ENCODE measurements around a stretch of chr17.

GRCh38 chr17:68591500-68591915, 9.7 kb downstream of the FAM20A start:
- PRO-cap, result no peak

- PRO-cap, result unidirectional peak, plus-strand start at chr17:68600585
Observed at GRCh38 chr17:68599806-68600820, 1.1 kb downstream of the FAM20A start.

- PRO-cap, result bidirectional peak, plus-strand start at chr17:68602116, minus-strand start at chr17:68602090
Observed at GRCh38 chr17:68601590-68602492, 674 bp upstream of the FAM20A start.

GRCh38 chr17:68602851-68603777, 1.9 kb upstream of the FAM20A start:
- PRO-cap, result unidirectional peak, minus-strand start at chr17:68603165

GRCh38 chr17:68819397-68819895, 135.7 kb downstream of the ABCA8 start:
- PRO-cap, result no peak

- PRO-cap, result no peak
Observed at GRCh38 chr17:68954161-68954536, 1.0 kb downstream of the ABCA8 start.

DNA sequence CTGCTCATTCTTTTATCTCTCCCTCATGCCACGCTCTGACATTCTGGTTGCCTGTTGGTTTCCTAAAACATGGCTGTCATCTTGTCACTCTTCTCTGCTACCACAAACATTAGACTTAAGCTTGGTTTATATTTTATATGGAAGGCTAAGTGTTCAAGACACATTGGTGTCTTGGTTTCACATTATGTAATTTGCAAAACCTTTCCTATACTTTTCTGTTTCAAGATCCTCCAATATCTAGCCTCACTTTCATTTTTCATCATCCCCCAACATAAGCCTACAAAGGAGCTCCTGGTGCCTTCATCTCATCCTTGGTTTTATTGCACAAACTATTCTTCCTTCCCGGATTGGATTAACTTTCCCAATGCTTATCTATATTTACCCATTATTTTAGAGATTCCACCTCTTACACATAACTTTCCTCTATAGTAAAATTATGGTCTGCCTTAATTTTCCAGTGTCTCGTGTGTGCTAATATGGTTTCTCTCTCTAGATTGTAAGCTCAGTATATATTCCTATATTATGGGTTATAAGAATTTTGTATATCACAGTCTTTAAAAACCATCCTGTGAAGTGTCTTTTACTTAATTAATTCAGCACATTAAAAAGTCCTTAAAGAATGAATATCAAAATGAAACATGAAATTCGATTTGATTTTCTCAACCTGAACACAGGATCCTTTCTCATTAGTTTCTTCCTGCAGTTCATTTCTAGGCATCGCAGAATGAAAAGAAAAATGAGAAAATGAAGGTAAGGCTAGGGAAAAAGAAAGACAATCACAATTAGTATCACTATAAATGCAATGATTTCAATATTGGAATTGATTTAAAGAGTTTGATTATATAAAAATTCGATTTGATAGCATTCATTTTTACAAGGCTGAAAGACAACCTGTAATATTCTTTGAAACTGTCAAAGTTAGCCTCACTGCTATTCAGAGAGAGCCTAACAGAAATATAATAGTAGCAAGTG, 36.6 kb upstream of the ABCA8 start:
- PRO-cap, result no peak

- PRO-cap, result no peak
Observed at GRCh38 chr17:69003888-69004185, 48.6 kb upstream of the ABCA8 start.

GRCh38 chr17:69090824-69091374, 30.2 kb upstream of the ABCA9 start:
- PRO-cap, result no peak

- PRO-cap, result no peak
Observed at GRCh38 chr17:69486052-69486324, 71.5 kb downstream of the MAP2K6 start.

DNA sequence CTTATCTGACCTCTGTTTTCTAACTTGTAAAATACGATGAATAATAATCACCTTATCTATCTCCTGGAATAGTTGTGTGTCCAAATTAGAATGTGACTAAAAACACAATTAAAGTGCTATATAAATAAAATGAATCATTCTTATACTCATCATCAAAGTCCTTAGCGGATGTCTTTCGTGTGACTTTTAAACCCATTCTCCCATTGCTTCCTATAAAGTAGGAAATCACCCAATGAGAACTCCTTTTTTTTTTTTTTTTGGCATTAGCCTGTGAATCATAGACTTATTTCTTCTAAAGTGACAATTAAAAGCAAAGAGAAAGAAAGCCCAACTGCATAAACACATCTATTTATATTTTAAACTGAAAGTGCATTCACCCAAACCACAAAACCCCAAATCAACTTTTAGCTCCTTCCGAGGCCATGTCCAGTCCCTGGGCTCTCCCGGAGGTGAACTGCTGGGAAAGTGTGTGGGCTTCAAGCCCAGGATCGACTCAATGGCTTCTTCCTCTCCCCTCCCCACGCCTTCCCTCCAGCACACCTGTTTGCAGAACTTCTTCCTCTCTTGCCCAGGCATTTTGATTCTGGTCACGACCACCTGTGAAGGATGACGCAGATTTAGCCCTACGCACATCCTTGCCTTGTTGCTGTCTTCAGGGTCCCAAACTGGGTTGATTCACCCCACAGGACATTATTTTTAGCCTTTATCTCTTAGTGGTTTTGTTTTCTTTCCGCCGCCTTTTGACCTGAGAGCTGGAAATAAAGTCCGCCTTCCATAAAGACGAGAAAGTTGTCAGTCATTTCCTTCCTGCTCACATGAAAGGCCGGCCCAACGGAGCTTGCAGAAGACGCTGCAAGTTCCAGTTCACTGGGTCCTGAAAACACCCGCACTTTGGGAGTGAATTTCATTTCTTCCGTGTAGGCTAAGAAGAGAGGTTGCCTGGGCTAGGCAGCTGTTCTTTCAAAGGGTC, 166.8 kb downstream of the MAP2K6 start:
- PRO-cap, result no peak

DNA sequence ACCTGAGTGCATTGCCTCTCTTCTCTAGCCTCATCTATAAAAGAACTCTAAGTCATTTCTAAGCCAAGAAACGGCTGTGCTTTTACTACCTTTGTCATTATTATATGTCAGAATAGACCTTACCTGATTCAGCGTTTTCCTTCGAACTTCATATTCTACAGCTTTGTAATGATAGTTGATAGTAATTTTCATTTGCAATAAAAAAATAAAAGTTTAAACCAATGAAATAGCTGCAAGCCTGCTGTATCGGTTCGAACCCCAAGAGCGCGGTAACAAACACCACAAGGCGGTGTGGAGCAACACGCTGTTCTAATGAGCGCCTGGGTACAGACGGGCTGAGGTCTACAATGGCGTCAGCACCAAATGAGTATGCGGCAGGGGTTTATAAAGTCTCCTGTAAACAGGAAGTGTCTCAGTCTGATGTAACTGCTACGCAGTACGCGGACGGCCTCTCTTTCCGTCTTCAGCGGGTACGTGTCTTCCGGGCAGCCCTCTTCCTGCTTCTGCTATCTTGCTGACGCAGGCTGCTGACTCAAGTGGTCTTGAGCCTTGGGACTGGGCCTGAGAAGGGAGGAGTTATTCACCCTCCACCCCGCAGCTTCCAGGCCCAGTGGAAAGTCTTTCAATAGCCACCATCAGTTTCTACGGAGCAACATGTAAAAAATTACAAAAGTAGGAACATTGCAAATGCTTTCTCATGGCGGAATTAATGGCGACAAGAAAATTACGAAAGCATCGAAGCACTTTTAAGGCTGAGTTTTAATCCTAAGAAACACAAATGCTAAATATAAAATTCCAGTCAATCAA, 40.6 kb upstream of the KCNJ2 start:
- PRO-cap, result no peak

- PRO-cap, result no peak
Observed at GRCh38 chr17:70173561-70173943, 4.2 kb downstream of the KCNJ2 start.

DNA sequence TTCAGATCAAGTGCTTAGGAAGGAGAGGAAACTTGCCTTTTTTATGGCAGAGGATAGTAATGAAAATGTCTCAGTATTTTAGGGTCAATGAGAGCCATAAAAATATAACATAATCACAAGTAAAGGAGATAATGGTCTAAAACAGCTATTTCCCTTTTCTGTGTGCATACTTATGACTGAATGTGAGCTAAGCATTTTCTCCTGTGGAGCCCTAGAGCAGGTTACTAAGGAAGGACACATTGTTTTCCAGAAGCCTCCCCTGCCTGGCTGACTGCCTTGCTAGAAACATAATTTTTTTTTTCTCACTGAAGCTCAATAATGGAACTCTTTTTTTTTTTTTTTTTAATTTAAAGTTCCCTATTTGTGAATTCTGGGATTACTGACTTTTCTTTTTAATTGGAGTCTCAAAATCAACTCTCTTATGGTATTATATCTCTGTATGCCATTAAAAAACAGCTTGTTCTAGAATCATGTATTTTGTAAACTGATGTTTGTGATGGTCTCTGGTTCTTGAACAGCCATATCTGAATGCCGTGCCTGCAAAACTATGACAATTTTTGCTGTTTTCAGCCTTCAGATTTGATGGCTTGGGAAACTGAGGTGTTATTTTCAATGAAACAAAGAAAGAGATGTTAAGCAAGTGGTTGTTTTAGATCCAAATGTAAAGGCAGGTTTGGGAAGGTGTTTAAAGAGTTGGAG, 8.5 kb downstream of the KCNJ2 start:
- PRO-cap, result no peak

DNA sequence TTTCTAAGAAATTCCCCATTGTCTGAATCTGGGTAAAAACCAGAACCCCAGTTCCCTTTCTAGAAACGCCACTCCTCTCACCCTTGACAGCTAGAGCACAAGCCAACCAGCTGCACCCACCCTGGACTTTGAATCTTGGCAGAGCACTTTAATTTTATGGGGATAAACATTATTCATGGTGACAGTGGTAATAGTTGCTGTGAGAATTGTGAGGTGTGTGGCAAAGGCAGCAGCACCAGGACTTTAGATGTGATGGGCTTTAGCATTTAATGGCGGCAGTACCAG, 265.8 kb downstream of the KCNJ2 start:
- PRO-cap, result no peak

DNA sequence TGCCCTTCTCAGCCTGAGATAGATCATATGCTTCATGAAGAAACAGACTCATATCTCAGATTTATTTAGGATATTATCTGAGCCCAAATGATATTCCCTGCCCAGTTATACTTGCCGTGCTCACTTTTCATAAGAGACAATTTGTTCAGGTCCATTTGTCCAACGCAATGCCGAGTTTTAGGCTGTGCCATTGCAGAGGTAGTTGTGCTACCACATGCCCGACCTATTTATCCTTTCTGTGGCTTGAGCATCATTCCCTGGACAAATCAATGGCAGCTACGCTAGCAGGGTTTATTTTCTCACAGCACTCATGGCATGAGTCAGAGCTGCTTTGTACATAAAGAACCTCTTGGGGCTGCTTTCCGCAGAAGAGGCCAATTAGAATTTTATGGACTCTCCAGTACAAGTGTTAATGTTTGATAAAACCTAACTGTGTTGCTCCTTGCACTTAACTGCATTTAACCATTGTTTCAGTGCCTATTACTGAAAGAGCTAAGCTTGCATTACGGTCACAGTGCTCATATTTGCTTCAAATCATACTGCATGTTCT, 491.9 kb downstream of the KCNJ2 start:
- PRO-cap, result no peak

DNA sequence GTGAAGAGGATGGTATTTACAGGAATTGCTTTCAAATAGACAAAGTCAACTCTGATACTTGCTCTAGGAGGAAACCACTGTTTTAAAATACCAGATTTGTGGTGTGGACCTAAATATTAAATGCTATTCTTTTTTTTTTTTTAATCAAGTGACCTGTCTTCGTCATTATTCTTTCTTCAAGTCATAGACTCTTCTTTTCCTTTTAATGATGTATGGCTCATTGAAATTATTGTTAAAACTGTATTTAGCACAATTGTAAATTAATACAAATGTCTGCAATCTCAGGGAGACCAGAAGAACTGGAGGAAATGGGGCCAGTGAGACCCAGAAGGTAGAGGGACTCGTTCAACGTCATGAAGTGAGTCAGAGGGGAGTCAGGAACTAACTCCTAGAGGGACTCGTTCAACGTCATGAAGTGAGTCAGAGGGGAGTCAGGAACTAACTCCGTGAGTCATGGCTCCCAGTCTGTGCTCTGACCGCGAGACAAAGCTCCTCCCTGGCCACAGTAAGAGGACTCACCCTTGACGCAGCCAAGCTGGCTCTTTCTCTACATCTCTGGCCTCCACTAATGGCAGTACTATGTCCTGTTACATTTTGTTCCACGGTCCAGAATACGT, 902.3 kb downstream of the KCNJ2 start:
- PRO-cap, result no peak

DNA sequence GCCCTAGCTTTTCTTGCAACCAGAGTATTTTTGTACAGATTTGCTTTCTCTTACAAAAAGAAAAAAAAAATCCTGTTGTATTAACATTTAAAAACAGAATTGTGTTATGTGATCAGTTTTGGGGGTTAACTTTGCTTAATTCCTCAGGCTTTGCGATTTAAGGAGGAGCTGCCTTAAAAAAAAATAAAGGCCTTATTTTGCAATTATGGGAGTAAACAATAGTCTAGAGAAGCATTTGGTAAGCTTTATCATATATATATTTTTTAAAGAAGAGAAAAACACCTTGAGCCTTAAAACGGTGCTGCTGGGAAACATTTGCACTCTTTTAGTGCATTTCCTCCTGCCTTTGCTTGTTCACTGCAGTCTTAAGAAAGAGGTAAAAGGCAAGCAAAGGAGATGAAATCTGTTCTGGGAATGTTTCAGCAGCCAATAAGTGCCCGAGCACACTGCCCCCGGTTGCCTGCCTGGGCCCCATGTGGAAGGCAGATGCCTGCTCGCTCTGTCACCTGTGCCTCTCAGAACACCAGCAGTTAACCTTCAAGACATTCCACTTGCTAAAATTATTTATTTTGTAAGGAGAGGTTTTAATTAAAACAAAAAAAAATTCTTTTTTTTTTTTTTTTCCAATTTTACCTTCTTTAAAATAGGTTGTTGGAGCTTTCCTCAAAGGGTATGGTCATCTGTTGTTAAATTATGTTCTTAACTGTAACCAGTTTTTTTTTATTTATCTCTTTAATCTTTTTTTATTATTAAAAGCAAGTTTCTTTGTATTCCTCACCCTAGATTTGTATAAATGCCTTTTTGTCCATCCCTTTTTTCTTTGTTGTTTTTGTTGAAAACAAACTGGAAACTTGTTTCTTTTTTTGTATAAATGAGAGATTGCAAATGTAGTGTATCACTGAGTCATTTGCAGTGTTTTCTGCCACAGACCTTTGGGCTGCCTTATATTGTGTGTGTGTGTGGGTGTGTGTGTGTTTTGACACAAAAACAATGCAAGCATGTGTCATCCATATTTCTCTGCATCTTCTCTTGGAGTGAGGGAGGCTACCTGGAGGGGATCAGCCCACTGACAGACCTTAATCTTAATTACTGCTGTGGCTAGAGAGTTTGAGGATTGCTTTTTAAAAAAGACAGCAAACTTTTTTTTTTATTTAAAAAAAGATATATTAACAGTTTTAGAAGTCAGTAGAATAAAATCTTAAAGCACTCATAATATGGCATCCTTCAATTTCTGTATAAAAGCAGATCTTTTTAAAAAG, 4.6 kb downstream of the SOX9 start:
- PRO-cap, result no peak

DNA sequence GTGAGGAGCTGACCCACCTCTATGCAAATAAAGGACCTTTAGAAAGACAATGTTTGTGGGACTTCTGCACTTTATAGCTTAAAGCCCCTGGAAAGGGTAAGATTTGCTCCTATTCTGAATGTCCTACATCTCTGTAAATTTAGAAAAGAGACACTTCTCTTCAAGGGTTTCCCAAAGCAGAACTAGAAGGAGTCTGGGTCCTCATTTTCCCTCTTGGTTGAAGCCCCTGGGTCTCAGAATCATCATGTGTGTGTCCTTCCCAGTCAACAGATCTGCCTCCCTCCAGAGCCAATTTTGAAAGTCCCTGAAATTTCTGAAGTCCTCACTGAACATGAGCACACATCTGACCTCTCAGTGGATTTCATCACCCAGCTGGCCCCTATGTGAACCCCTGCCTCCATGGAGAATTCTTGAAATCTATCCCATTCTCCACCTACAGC, 14.6 kb downstream of the SOX9 start:
- PRO-cap, result no peak

DNA sequence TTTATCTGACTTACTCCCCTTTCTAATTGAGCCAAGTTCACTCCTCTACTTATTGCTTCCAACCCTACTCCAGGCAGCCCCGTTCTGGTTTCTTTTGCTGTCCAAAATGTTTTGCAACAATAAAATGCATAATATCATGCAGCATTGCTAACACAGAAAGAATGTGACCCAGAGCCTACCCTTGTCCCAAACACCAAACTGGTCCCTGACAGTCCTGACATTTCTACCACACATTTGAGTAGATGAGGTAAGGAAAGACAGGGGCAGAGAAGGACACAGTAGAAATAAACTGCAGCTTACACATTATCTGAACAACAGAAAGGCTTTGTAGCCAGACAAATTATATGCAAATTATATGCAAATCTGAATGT, 31.6 kb downstream of the SOX9 start:
- PRO-cap, result no peak